Mammary epithelial cell (primary cell): ENCODE results near the genes RASSF7, SCT and RPLP2.

GRCh38 chr11:199791-200468 lies 3.4 kb downstream of the ODF3 start:
- CAGE, long polyA plus RNA, result no peak
- RRBS, result no CpG with 5 or more reads among the region's 9 CpGs

GRCh38 chr11:216359-217013 lies 9.0 kb downstream of the RIC8A start:
- CAGE, long polyA plus RNA, result no peak
- RRBS, result no CpG with 5 or more reads among the region's 3 CpGs

DNA sequence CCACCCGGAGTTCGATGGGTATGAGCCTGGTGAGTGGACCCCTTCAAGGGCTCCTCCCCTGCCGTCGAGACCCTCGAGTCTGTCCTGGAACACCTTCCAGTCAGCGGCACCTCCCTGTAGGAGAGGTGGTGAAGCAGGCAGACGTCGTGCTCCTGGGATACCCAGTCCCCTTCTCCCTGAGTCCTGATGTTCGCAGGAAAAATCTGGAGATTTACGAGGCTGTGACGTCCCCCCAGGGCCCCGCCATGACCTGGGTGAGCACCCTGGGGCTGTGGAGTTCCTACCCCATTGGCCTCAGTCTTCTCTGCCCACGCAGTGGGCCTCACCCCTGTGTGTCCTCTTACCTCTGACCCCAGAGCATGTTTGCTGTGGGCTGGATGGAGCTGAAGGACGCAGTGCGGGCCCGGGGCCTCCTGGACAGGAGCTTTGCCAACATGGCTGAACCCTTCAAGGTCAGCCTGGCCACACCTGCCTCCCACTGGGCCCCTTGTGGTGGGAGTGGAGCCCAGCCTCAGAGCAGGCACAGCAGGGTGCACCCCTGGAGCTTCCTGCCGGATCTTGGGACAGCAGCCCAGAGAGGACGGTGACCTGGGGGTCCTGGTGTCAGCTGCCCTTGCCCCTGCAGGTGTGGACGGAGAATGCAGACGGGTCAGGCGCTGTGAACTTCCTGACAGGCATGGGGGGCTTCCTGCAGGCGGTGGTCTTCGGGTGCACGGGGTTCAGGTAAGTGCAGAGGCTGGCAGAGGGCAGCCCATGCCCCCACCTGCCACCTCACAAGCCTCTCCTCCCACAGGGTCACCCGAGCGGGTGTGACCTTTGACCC lies 4.8 kb downstream of the PGGHG start:
- CAGE, long polyA plus RNA, result no peak
- RRBS, result no CpG with 5 or more reads among the region's 26 CpGs

DNA sequence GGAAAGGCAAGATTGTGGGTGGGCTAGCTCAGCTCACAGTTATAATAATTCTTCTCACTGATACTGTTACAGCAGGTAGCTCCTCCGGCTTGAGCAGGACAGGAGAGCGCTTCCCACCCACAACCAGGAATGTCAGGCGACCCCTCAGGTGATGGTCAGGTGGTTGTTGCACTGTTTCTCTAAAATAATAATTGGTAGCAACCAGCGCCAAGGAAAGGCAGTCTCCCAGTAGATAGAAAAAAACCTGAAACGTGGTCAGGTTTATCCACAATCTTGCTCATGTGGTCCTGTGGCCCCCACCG lies 3.0 kb downstream of the IFITM3 start:
- CAGE, long polyA plus RNA, result no peak
- RRBS, result no CpG with 5 or more reads among the region's 6 CpGs

GRCh38 chr11:324131-324754 lies 3.6 kb upstream of the IFITM3 start:
- CAGE, long polyA plus RNA, result no peak
- RRBS, result no CpG with 5 or more reads among the region's 17 CpGs

DNA sequence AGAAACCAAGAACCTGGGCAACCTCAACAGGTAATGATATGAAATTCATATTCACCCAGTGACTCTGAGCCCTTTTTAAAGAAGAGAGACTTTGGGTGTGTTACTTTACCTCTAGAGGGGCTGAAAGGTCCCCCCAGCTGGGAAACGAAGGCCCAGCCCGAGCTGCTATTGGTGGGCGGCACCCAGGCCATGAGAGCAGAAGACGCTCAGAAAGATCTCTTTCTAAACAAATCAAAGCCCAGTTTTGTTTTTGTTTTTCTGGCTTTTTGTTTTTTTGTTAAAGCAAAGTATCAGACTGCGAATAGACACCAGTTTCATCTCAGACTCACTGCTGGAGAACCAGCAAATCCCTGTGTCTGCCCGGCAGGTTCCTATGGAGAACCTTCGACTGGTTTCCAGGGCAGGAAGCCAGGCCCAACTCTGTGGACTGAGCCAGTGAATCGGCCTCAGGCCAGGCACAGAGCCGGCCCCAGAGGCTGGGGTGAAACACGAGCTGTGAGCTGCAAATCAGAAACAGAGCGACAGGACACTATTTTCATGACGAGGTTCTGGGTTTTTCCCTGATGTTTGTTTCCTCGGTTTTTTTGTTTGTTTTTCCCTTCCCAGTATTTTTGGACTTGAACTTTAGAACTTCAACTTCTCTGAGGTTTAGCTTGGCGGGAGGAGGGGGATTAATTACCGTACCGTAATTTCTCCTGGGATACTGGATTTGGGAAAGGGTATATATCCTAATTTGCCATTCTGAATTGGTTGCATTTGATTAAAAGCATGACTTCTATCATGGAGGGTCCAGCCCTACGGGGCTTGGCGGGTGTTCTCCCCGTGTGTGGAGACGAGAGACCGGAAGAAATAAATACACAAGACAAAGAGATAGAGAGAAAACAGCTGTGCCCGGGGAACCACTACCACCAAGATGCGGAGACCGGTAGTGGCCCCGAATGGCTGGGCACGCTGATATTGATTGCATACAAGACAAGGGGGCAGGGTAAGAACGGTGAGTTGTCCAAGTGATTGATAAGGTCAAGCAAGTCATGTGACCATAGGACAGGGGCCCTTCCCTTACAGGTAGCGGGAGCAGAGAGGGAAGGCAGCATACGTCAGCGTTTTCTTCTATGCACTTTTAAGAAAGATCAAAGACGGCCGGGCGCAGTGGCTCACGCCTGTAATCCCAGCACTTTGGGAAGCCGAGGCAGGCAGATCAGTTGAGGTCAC lies 15.8 kb upstream of the B4GALNT4 start:
- CAGE, long polyA plus RNA, result no peak
- RRBS, result 31% methylated on average over 4 of the region's 35 CpGs

- CAGE, long polyA plus RNA, result no peak
- RRBS, result 96% methylated on average over 2 of the region's 16 CpGs
Measured at GRCh38 chr11:404280-404917, 10.4 kb downstream of the PKP3 start.

- CAGE, long polyA plus RNA, result no peak
- RRBS, result no CpG with 5 or more reads among the region's 6 CpGs
Measured at GRCh38 chr11:513578-513799, 6.4 kb upstream of the RNH1 start.

- CAGE, long polyA plus RNA, result no peak
- RRBS, result no CpG with 5 or more reads among the region's 30 CpGs
Measured at GRCh38 chr11:541438-542017, 4.2 kb downstream of the LRRC56 start.

GRCh38 chr11:560573-561340 lies at the start of gene RASSF7:
TSS of gene RASSF7 (plus strand) at chr11:560970.
- CAGE, long polyA plus RNA, result no peak
- RRBS, result 1% methylated on average over 31 of the region's 104 CpGs

DNA sequence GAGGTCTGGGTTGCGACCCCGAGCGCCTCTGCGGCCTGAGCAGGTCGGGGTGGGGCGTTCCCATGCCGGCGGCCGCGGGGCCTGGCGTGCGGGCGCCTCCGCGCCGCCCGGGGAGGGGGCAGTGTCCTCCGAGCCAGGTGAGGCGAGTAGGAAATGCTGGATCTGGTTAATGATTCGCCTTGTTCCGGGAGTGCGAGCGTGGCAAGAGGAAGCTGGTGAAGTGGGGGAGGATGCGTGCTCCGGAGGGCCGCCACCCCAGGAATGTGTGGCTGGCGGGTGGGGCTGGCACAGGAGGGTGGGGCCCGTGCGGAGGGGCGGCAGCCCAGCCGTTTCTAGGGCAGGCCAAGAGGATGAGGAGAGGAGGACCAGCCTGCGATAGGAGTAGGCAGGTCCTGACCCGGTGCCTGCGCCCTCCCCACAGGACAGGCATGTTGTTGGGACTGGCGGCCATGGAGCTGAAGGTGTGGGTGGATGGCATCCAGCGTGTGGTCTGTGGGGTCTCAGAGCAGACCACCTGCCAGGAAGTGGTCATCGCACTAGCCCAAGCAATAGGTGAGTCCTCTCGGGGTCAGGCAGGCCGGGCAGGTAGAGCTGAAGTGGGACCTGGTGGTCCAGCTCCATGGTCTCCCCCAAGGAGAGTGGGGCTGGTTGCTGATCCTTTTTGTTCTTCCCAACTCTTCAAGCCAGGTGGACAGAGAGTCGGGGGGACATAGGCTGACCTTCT lies 733 bp downstream of the RASSF7 start:
- CAGE, long polyA plus RNA, result no peak
- RRBS, result 2% methylated on average over 20 of the region's 40 CpGs

DNA sequence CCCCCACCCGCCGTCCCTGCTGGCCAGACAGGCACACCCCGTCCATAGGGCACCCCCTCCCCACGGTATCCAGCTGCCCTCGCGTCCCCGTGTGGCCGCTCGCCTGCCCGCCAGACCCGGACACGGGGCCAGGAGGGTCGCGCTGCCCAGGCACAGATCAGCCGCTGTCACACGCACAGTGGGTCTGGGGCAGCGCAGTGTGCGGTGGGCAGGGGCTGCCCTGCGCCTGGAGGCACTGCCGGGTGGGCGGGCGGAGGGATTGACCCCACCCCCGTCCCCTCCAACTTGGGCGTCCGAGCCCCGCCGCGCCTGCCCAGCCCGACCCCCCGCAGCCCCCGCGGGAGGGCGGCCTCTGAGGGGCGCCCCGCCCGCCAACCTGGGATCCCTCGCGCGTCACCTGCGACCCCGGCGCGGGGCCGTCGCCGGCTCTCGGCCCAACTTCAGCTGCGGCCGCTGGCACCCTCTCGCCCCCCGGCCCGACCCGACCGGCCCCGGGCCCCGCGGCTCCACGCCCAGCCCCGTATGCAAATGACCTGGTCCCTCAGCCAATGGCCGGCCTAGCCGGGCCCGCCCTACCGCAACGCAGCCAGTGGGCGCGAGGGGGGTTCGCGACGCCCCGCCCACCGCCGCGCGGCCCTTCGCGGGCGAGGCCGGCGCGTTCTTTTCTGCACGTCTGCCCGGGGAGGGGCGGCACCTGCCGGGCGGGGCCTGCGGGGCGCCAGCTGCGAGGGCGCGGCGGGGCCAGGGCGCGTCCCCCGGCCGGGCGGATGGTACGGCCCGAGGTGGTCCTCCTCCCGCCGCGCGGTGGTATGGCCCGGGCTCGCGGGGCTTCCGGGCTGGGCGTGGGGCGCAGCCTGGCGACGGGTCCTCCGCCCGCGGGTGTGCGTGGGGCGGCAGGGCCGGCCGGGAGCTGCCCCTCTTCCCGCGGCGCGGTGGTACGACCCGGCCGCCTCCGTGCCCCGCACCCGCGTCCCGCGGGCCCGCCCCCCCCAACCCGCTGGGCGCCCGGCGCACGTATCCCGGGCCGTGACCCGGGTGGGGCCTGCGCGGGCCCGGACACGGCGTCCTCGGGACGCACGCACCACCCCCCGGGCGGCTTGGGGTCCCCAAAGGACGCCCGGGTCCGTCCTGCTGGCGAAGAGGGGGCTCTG lies 7.6 kb downstream of the RASSF7 start:
- CAGE, long polyA plus RNA, result no peak
- RRBS, result 2% methylated on average over 76 of the region's 153 CpGs

DNA sequence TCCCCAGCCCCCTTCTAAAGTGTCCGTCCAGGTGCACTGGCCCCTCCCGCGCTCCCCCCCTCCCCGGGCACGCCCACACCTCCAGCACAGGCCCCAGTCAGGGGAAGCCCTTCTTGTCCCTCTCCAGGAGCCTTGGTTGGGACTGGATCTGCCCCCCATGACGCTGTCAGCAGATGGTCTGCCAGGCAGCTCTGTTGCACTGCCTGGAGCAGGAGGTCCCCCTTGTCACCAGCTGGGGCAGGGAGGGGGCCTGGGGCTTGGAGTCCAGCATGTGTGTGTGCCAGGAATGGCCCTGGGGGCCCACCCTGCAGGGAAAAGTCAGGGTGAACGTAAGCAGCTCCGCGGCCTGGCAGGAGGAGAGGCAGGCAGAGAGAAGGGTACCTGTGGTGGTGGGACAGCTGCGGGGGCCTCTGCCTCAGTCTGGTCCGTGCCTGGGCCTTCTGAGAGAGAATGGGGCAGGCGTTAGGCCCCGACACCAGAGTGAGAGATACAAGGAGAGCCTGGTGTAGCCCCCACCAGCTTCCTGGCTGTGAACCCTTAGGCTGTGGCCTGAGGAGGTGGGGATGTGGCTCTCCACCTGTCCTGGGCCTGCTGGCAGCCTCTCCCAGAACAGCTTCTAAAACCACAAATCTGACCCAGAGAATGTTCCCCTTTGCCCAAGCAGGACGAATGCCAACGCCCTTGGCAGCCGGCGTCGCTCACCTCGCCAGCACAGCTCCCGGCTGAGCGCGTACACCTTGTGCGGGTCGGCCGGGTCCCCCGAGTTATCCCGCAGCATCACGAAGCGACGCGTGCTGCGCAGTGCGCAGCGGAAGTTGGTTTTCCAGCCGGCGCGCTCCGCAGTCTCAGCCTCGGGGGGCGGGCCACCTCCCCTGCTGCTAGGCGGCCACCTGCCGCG lies 1.4 kb downstream of the IRF7 start:
- CAGE, long polyA plus RNA, result no peak
- RRBS, result 5% methylated on average over 9 of the region's 43 CpGs

GRCh38 chr11:619680-620013 lies 3.9 kb upstream of the IRF7 start:
- CAGE, long polyA plus RNA, result no peak
- RRBS, result 94% methylated on average over 2 of the region's 21 CpGs

DNA sequence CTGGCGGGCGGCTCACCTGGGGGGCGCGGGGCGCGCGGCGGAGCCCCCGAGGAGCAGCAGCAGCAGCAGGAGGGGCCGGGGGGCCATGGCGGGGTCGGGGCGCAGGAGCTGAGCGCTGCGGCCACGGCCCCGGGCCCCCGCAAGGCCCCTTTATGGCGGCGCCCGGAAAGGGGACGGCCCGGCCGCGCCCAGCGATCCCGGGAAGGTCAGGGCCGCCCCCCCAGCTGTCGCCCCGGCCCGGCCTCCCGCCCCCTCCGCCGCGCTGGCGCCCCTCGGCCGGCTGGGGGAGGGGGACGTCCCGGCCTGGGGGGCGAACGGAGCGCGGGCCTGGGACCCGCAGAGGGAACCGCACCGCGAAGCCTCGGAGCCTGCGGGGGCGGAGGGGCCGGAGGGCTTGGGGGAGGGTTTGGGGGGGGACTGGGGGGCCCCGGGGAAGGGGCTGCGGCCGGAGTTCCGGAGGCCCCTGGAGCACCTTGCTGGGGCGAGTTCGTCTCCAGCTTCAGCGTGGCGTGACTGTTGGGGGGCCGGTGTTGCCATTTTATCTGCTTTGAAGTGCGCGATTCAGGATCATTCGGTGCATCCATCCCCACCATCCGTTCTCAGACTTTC lies at the start of gene SCT:
Gene SCT (minus strand): TSS at position 125 of the 609 bp plus-strand sequence.
- CAGE, long polyA plus RNA, result no peak
- RRBS, result 19% methylated on average over 37 of the region's 65 CpGs

- CAGE, long polyA plus RNA, result no peak
- RRBS, result 5% methylated on average over 4 of the region's 43 CpGs
Measured at GRCh38 chr11:638940-639584, 2.0 kb downstream of the DRD4 start.

DNA sequence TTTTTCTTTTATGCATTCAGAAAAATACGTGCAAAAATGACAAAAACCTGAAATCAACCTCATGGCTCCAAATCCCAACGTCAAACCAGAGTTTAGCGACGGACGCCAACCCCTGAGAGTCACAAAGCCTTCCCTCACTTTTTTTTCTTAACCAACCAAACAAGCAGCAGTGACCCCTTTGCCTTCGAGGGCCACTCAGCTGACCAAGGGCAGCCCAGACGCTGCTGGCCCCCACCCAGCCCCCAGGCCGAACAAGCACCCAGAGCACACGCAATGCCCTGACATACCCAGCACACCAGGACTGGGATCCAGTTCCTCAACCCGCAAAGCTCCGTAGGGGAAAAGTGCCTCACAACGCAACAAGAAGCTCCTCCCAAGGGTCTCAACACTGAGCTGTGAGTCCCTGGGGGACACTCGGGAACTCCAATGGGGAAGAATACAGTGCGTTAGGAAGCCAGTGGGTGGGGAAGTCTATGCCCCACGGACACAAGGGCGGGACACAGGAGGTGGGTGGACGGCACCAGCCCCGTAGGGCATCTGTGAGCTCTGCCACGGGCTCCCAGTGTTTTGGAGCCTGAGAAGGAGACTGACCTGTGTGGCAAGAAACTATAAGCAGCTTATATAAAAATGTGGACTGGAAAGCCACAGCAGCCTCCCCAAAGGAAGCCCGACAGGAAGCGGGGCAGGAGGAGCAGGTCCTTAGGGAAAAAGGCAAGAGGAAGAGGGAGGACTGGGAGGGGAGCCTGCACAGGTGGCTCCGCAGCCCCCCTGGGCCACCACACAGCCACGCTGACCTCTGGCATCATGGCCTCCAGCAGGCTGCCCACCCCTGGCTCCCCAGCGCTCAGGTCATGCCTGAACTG lies 1.6 kb downstream of the DEAF1 start:
- CAGE, long polyA plus RNA, result no peak
- RRBS, result no CpG with 5 or more reads among the region's 24 CpGs

- CAGE, long polyA plus RNA, result no peak
- RRBS, result 11% methylated on average over 2 of the region's 22 CpGs
Measured at GRCh38 chr11:707655-708465, 1.8 kb downstream of the EPS8L2 start.

DNA sequence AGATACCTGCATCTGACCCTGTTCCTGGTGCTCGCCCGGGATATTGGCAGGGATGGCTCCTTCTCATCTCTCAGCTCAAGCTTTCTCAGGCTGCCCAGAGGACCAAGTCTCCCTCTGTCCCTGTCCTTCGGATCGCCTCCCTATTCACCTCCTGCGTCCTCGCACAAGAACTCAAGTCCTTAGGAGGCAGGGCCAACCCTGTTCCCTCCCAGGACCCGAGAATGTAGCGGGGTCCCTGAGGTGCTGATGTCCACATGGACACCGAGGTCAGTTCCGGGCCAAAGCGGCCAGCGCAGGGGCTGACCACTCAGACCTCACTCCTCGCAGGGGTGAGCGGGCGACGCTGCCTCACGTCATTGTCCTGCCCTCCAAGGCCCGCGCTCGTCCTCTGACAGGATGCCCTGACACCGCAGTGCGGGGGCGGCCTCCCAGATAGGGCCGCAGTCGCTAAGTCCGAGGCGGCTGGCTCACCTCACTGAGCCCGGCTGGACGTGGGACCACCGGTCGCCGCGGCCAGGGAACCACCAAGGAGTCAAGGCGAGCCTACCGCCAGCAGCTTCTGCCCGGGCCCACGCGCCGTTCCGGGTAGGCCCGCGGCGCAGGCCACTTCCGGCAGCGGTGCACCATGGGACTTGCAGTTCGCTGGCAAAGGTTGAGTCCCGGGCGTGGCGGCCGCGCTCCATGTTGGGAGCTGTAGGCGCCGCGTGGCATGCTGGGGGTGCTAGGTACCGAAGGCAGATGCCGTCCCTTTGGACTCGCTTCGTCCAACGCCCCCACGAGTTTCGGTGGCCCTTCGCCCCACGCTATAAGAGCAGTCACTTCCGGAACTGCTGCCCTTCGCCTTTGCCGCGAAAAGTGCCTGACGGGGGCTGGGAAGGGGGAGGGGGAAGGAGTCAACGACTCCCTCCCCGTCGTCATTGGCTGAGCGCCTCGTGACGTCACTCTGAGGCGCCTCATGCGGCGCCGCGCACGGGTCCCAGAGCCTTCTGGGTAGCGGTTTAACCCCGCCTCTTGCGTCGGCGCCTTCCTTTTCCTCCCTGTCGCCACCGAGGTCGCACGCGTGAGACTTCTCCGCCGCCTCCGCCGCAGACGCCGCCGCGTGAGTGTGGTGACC lies at the start of gene RPLP2:
Gene RPLP2 (plus strand): TSS at position 1,027 of the 1,114 bp plus-strand sequence.
- CAGE, long polyA plus RNA, result start-site peak on the plus strand centred at position 1,042 of the sequence, 39 bp wide, 950 reads
- RRBS, result 2% methylated on average over 11 of the region's 98 CpGs

DNA sequence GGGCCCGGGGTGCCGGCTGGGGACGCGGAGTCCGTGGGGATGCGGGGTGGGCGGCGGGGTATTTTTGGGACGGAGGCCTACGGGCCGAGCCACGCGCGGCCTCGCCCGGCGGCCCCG lies 146 bp downstream of the RPLP2 start:
- CAGE, long polyA plus RNA, result no peak
- RRBS, result 0% methylated on average over 12 of the region's 18 CpGs